Cardiac ventricle fibroblast (primary cell): ENCODE data around the gene TCL1B.

DNA sequence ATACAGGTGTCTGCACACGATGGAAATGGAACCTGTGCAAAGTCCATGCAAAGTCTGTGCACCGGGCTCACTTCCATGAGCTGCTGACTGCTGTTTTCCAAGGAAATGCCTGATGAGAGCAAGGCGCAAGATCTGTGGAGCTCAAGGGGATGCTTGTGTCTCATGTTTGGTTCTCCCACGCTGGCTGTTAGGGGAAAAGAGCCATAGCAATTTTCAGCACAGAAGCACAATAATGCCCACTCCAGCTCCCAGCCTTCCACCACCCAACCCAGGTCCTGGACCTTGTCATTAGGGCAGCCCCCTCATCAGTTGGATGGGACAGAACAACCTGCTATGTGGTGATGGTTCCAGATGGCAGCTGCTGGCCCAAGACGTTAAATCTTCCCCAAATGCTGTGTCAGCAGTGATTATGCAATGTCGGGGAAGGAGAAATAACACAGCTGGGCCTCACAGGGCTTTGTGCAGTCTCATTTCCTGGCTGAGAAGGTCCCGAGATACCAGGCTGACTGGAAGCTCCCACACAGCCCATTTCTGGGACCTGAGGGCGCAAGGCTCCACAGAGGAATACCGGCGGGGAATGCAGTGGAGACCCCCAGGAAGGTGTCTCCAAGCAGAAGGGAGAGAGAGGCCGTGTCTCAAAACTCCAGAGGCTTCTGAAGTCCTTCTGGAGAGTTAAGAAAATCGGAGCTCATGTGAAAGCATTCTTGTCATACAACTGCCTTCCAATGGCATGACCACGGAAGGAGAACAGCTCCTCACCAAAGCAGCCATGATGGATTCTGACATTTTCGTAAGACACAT, 28.0 kb upstream of the DICER1 start:
- RAMPAGE, long total RNA: no peak

DNA sequence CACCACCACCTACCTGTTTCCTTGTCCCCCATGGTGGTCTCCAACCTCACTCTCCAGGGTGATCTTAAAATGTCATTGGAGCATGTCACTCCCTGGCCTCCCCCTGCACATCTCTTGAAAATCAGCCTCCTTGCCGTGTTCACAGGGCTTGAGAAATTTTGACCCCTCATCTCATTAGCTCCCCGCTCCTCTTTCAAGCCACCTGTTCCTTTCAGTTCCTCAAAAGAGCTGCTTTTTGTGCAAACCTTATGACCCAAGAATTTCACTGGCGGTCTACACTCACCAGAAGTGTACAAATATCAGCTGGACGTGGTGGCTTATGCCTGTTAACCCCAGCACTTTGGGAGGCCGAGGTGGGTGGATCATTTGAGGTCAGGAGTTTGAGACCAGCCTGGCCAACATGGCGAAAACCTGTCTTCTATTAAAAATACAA, 8.1 kb upstream of the CLMN start:
- RAMPAGE, long total RNA: no peak

DNA sequence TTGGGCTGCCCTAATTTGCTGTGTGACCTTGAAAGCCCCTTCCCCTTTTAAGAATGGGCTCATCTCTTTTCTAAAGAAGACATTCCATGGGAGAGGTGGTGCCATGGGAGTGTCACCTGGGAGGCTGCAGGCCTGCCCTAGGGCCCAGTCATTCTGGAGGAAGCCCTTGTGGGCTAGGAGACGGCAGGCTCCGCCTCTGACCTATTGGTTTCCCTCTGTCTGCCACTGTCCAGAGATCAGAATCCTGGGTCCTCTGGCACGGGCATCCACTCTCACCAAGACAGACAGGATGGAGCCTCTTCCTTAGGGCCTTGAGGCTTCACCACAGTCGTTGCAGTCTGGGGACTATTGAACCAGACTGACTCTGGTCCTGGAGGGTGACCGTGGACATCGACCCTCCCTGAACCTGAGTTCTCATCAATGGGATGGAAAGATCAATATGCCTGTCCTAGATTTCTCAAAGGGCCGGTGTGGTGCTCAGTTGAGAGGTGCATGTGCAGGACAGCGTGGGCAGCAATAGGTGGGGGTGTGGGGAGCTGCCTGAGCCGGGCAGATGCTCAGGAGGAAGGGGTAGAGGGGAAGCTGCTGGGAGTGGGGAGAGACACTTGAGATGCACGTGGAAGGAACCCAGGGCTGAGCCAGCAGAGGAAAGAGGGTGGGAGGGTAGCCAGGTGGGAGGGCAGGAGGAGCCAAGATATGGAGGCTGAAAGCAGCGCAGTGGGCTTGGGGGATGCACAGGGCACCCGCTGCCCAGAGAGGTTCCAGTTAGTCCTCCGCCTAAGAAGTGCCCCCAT, 12.2 kb upstream of the CLMN start:
- RAMPAGE, long total RNA: no peak

DNA sequence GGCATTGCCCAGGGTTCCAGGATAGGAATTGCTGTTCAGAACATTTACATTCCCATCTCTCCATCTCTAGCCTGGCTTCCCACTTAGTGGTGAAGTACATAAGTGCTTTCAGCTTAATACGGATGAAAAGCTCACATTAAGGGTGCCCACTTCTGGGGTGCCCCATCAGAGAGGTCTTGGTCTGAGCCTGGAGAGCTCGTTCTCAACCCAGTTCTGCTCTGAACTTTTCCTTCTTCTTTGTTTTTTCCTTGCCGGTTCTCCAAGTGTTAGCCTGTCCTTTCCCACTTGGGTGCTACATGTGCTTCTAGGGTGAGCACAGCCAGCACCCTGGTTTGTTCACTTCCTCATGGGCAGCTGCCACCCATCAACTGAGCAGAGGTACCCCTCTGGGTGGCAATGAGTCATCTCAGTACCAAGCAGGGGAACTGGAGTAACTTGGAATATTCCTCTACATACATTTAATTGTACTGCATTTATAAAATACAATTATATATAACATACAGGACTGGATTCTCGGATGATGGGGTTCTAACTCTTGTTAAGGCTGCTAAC, 3.8 kb upstream of the SYNE3 start:
- RAMPAGE, long total RNA: no peak

DNA sequence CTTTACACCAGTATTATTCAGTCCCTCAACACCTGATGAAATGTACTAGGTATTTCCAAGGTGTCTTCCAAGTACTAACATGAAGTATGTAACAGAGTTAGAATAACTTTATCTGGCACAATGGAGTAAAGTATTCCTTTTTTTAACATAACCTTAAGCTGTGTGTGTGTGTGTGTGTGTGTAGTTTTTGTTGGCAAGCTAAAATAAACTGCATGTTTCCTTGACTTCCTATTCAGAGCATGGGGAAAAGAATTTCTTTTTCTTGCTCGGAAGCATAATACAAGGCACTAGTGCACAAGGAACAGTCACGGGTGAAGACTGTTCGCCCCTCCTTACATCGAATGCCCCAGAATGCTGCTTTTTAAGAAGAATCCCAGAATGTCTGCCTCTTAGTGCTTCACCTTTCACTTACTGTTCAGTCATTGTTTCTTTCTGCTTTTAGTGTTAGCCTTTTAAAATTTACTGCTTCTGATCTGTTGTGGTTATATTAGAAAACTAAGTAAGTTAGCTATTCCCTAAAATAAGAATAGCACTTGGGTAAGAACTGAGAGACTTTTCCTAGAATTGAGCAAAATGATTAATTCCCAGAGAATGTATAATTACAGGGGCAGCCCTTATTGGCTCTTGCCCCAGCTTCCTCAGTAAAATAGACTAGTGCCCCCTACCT, 7.8 kb upstream of the GLRX5 start:
- RAMPAGE, long total RNA: no peak

GRCh38 chr14:95660761-95661301, 25.4 kb upstream of the TCL1B start:
- RAMPAGE, long total RNA: no peak

DNA sequence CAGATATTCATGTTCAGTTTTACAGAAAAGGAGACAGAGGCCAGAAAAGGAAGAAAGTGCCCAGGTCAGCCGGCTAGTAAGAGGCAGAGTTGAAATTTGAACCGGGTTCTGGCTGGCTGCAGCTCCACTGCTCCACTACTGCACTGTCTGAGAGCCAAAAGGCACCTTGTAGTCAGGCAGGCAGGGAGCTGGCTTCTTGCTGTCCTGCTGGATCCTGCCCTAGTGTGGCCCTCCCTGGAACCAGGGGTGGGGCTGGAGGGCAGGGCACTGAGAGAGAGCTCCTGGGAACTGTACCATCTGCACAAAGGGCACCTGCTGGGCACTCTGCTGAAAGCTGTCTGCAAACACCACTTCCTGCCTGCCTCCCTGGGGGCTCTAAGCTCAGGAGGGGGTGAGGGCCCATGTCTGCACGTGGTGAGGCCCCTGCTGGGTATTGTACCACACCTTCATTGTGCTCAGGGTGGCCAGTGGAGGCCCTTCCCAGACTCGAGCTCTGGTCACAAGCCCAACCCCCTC, 19.0 kb upstream of the TCL1B start:
- RAMPAGE, long total RNA: no peak

DNA sequence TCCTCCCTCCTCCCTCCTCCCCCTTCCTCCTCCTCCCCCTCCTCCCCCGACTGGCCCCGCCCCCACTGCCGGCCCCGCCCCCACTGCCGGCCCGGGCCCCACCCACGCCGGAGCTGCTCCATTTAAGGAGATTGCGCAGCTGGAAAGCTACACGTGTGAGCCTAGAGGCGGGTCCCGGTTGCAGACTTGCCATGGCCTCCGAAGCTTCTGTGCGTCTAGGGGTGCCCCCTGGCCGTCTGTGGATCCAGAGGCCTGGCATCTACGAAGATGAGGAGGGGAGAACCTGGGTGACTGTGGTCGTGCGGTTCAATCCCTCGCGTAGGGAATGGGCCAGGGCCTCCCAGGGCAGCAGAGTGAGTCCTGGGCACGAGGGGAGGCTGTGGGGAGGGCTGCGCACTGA, at the start of gene TCL1B:
Gene TCL1B (plus strand): TSS at position 150 of the 400 bp plus-strand sequence.
- RAMPAGE, long total RNA: no peak

DNA sequence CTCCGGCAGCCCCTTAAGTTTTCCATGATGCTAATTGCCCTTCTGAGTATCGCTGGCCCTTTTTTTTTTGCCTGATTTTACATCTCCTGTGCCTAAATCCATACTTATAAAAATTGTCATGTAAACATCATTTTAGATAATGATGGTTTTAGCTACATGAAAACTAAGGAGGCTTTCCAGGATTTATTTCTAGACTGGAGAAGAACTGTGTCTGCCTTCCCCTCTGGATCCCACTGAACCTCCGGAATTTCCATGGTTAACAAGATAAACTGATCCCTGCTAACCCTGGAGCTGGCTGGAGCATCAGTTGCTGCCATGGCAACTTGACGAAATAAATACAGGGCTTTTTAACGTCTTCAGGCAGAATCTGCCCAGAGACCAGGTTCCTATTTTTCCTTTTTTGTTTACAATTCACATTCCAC, 1.5 kb downstream of the C14orf132 start:
- RAMPAGE, long total RNA: no peak

DNA sequence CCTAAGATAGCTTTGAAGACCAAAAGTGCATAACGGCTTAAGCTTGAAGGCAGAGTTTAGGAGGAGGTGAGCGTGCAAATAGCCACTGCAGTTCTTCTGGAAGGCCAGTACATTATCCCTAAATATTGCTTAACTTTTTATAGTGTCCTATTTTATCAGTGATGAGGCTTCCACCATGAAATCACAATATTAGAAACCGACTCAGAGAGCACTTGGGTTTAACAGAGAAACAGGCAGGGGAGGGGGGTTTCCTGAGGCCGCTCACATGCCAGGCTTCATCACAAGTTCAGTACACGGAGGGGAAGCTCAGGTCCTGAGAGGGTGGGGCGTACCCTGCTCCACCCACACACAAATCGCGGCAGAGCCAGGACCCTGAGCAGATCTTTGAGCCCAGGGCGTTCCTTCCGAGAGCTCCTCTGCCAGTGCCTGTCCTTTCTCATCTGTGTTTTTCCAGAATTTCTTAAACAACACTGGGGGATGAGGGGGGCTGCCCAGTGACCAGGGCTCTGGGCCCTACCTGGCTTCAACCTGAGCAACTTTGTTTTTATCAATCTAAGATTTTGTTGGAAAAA, 26.7 kb upstream of the BDKRB2 start:
- RAMPAGE, long total RNA: no peak

DNA sequence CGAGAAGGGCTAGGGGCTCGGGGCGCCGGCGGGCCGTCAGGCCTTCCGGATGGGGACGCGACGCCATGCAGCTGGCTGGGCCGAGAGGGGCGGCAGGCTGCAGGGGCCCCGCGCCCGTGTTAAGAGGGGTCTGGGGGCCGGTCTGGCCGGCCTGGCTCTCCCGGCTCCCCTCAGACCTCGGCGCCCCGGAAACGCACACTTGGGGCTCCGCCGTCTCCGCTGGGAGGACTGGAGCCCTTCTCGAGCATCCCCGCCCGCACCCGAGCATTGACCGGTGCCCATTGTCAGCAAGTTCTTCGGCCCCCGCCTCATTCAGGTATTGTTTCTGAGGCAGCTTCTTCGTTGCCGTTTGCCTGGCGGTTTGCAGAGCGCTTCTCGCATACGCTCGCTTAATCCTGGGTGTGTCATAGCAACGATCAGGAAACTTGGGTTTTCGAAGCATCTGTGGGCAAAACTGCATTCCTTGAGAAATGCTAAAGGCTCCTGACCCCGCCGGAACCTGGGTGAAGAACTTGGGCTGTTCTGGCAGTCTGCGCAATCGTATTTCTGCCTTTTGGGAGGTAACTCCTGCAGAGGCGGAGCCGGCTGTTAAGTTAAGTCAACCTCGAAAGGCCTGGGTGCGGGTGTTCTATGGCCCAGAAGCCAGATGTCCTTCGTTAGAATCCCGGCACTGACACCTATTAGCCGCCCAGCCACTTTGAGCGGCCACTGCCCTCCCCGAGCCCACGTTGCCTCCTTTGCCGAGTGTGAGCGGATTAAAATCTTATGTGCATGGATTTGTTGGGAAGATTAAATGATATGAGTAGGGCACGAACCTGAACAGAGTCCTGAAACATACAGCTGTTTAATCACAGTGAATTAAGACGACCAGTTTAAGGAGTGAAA, 526 bp downstream of the GSKIP start:
- RAMPAGE, long total RNA: no peak

DNA sequence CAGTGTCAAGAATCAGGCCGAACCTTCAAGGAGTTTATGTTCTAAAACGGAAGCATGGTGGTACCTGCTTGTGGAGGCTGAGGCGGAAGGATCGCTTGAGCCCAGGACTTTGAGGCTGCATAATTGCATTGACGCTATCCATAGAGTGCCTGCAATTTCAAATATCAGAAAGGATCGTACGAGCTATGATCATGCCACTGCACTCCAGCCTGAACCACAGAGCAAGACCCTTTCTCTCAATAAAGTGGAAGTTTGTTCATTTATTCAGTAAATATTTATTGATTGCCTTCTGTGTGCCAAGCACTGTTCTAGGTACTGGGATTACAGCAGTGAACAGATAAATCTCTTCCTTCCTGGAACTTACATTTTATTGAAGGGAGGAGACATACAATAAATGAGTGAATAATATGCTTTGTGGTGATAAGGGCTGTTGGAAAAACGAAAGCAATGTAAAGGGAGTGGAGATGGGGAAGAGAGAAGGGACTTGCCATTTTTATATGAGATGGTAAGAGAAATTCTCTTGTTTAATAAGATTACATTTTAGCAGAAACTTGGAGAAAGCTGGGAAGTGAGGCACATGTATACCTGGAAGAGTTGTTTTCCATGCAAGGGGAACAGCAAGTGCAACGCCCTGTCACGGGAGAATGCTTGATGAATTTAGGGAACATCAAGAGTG, 1.6 kb downstream of the GSKIP start:
- RAMPAGE, long total RNA: no peak

DNA sequence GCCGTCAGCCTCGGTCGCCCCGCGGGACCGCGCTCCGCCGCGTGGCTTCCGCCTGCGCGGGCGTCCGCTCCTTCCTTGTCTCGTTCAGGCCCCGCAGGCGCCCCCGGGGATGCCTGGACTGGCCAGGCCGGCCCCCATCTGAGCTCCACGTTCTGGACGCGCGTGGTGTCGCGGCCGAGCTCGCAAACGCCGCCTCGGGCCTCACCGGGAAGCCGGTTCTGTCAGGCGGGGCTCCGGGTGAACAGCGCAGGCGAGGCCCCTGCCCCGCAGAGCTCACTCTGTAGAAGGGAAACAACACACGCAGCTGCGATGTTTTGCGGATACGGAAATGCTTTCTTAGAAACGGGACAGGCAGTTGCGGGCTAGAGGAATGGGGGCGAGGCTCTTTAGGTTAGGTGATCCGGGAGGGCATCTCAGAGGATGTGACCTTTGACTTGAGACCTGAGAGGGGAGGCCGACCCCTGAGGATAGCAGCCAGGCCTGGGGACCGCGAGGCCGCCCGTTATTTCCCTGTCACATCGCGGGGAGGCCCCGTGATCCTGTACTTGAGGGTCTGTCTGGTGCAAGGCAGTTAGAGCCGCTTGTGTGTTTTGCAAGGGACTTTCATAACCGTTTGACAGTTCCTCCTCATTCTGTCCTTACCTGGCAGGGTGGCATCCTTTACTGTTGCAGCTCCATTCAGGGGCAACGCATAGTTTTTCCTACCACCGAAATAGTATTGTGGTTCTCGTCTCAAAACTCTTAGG, 569 bp downstream of the VRK1 start:
- RAMPAGE, long total RNA: no peak

- RAMPAGE, long total RNA: no peak
Observed at GRCh38 chr14:98138089-98138699, 1133.8 kb downstream of the BCL11B start.

DNA sequence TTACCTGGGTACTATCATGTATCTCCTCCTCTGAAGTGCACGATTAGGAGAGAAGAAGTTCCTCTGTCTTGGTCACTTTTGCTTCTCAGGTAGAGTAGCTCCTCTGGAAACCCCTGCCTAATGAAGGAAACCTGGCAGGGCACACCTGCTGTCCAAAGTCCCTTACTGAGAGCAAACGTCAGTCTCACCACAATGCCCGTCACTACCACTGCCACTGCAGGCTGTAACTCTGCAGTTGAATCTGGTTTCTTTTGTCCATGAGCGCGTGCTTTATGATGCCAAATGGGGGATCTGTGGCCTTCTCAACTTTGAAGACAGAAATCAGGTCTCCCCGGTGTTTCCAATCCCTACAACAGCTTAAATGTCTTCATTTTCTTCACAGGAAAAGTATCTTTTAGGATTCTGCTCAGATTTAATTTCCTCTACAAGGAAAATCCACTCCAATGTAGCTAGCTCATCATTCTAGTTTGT, 1068.5 kb downstream of the BCL11B start:
- RAMPAGE, long total RNA: no peak

GRCh38 chr14:98223523-98224329, 1048.3 kb downstream of the BCL11B start:
- RAMPAGE, long total RNA: no peak

DNA sequence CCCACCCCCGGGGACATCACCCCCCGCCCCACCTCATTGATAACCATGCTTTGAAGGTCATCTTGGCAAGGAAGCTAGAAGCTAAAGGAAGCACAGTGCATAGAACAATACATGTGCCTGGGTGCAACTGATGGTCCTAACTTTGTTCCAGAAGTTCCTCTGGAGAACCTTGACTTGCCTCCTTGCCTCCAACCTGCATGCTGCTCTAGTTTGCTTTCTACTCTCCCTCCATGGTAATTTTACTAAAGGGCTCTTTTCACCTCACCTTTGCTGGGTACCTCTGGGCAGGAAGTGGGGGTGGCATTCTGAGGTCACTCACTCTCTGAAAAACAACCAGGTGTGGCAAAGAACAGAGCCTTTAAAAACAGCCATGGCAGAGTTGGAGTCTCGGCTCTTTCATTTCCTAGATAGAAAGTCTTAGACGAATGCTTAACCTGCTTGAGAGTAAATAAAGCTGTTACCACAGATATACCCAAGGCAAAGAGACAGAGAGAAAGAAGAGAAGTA, 828.0 kb downstream of the BCL11B start:
- RAMPAGE, long total RNA: no peak

- RAMPAGE, long total RNA: no peak
Observed at GRCh38 chr14:99093974-99094273, 178.1 kb downstream of the BCL11B start.

DNA sequence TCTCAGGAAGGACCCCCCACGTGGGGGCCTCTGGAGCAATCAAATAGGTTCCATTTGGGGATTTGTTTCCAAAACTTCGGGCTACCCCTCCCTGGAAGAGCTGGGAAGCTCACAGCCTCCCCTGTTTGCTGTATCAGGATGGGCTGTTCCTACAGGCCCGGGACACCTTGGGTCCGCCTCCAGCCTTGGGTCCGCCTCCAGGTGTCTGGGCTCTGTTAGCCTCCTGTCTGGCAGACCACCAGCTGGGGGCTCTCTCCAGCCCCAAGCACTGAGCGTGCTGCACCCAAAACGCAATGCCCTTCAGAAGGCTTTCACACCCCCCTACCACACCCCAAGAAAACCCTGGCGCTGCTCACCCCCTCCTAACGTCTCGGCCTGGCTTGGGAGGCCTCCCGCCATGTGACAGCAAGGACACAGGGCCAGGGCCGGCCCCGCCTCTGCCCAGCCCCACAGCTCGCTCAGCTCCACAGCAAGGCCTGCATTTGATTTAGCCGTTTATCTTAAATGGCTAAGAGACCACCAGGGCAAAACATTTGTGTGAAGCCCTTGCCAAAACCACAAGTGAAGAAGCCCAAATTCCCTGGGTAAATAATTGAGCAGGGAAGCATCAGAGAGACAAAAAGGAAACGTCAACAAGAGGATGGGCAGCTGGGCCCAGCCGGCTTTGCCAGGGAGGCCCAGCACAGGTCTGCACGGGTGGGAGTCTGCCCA, 40.0 kb downstream of the BCL11B start:
- RAMPAGE, long total RNA: no peak

GRCh38 chr14:99240995-99241693, 30.9 kb downstream of the BCL11B start:
- RAMPAGE, long total RNA: no peak